ENCODE measurements around a stretch of chr14.

- RRBS: no CpG with 5 or more reads among the region's 16 CpGs
Observed at GRCh38 chr14:102134637-102135253, 5.0 kb upstream of the WDR20 start.

GRCh38 chr14:102154859-102155575 is 15.3 kb downstream of the WDR20 start:
- RRBS: no CpG with 5 or more reads among the region's 2 CpGs

DNA sequence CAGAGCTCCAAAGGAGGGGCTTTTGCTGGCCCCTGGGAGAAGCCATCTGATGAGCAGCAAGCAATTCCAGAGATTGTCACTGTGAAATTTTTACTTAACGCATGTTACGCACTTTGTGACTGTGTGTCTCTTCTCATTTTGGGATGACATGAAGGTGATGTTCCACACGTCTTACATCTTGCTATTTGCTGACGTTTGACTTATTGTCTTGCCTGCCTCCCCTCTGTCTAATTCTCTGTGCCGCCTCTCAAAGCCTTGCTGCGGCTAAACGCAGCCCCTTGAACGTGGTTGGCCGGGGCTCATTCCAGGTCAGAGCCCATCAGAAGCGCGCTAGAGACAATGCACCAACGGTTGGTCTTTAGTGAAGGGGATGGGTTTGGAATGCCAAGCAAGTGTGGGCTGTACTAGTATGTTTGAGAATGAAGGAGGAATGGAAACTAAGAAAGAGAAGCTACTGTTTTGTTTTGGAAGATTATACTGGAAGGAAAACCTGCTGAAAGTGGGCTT is 44.9 kb downstream of the WDR20 start:
- RRBS: no CpG with 5 or more reads among the region's 12 CpGs

GRCh38 chr14:102191004-102191582 is 51.4 kb downstream of the WDR20 start:
- RRBS: no CpG with 5 or more reads among the region's 4 CpGs

GRCh38 chr14:102262947-102263638 is 41.9 kb downstream of the MOK start:
- RRBS: no CpG with 5 or more reads among the region's 9 CpGs

DNA sequence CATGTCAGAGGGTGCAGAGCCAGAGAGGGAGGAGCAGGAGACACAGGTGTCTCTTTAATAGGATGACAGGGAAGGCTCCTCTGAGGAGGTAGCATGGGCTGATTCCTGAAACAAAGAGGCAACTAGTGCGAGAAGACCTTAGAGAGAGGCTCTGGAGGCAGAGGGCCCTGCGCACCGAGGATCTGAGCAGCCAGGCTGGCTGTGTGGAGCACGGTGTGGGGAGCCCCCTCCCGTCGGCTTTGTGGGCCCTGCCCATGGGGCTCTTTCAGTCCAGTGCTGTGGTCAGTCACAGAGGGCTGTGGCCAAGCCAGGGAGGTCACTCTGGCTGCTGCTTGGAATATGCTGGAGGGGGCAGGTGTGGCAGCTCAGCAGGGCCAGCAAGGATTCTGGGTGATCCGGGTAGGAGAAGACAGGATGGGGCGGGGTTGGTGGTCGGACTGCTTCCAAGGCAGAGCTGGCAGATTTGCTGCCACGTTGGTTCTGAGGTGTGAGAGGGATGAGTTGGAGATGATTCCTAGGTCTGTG is 55.7 kb downstream of the TECPR2 start:
- RRBS: no CpG with 5 or more reads among the region's 10 CpGs

GRCh38 chr14:102497896-102498238 is 11.7 kb downstream of the ANKRD9 start:
- RRBS: no CpG with 5 or more reads among the region's 10 CpGs

DNA sequence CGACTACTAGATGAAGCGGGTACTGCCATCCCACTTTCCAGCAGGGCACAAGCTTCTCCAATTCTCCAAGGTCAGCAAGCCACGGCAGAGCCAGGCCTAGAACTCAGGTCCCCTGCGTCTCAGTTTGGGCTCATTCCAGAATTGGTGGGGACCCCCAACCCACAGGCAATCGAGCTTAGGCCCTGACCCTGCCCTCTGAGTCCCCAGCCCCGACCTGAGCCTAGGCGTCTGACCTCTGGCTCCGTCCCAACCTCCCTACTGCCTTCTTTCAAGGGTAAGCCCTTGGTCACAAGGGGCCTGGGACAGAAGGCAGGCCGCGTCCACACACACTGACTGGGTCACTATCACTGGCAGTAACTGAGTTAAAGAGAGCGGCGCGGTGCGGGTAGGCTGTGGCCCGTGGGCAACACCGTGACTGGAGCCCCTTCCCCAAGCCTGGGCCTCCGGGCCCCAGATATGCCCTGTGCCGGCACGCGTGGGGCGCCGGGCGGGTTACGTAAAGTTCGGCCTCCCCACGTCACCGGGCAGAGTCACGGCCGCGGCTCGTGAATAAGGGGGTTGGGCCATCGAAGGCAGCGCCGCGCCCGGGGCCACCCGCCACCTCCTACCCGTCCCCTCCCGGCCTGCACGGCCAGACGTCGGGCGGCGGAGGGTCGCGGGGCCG is 693 bp downstream of the ANKRD9 start:
- RRBS: 93% methylated on average over 14 of the region's 47 CpGs

GRCh38 chr14:102539835-102540994 is 30.6 kb upstream of the ANKRD9 start:
- RRBS: 50% methylated on average over 10 of the region's 40 CpGs

DNA sequence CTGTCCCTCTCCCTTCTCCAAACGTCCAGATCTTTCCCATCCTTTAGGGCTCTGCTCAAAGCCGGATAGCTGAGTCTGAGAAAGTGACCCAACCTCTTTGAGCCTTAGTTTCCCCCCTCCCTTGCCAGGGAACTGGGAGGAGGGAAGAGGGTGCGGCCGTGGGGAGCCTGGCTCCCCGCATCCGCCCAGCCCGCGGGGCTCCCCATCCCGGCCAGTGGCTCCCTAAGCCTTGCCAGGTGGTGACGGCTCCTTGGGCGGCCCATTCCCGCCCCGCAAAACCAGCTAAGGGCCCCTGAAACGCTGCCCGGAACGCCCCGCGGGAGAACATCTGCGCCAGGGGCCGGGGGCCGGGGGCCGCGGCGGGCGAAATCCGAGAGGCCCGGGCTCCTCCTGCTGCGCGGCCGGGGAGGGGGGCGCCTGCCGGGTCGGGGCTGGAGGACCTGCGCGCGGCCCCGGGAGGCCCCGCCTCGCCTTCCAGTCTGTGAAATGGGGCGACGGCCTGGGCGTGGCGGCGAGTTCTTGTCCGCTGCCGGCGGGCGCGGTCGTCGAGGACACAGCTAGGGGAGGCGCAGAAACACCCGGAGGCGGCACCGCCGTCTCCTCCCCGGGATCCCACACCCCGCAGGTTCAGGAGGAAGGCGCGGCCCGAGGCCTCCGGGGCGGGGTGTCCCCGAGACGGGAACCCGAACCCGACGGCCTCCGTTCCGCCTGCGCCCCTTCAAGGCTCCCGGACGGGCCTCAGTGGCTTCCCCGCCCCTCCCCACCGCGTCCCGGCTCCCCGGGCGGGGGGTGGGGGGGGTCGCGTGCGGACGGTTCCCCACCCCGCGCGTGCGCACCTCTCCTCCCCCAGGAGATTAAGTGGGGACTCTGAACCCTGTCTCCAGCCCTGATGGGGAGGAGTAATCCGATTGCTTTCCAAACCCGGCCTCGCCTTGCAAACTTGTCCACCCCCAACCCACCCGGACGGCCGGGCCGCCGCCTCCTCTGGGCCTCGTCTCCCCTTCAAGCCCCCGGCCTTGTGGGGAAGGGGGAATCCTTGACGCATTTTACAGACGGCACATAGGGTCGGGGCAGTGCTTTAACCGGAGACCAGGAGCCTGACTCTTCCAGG is 35.1 kb upstream of the ANKRD9 start:
- RRBS: 43% methylated on average over 48 of the region's 101 CpGs

DNA sequence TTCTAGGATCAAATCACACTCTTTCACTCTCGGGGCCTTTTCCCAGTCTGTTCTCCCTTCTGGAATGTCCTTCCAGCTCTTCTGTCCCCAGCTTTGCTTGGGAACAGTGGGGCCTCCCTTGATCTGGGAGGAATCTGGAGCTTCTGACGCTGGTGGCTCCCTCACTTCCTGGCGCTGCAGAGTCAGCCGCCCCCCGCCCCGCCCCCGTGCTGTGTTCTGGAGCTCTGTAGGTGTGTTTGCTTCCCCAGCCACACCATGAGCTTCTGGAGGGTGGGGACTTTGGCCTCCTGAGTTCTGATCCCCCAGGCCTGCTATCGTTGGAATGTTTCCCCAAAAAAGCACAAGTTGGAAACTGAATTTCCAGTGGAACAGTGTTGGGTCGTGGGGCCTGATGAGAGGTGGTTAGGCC is 17.6 kb upstream of the RCOR1 start:
- RRBS: no CpG with 5 or more reads among the region's 9 CpGs

DNA sequence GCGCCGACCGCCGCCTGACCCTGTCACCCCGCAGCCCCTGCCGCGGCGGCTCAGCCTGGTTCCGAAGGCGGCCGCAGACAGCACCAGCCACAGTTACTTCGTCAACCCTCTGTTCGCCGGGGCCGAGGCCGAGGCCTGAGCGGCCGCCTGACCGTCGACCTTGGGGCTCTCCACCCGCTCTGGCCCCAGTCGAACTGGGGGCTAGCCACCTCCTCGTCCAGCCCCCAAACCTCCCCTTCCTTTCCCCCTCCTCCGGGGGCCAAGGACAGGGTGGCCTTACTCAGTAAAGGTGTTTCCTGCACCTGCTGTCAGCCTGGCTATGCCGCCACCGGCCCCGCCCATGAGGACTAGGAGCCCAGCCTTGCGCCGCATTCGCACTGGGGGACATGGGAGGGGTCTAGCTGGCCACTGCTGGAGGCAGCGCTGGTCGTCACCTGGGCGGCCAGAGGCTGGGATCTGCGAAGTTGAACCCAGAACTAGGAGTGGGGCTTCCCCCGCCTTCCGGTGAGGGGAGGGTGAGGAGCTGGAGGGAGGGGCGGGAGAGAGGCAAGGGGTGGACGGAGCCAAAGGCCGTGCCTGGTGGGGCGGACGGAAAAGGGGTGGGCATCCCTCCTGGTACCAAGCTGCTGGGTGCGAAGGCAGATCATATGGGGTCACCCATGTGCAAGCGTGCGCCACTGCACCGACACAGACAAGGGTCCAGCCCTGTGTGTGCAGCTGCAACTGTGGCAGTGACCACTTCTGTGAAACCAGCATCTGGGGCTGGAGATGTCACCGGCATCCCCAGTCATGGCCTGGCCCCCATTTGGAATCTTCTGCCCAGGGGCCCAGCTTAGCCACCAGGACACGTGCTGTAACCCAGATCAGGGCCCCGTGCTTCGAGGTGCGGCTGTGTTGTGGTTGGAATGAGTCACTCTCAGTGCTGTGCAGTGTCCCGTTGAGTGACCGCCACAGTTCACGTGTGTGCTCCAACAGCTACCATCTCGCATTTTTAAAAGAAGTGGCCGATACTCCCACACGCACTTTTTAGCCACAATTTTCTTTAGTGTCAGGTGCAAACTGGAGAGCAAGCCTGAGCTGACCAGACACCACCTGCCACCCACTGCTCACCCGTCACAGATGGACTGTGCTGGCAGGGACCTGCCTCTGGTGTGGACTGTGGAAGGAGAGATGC is 8.5 kb downstream of the AMN start:
- RRBS: no CpG with 5 or more reads among the region's 57 CpGs

DNA sequence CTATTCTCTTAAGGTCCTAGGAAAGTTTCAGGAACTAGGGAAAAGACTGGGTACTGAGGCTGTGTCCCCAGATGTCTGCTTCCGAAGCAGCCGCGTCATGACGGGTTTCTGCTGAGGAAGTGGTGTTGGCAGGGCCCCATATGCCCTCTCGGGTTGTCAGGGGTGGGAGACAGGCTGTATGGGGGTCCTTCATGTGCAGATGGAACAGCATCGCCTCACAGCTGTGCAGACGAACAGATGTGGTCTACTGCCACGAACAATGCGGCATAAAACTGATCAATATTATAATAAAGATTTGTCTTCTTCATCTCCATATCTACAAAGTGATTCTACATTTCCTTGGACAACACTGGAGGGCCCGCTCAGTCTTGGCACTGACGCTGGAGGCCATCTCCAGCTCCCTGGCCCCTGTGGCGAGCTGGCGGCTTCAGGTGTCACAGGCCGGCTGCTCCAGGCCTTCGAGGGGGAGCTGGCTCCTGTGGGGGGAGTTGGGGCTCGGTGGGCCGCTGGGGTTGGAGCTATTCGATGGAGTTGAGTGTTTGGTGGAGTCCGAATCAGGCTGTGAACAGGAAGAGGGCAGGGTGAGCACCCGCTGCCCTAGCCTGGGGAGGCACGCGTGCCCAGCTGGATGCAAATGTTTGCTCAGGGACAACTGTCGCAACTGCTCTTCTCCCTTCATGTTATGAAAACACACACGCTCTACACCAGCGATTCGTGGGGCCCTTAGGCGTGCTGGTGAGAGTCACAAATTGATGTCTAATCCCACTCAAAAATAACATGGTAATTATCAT is 11.0 kb downstream of the AMN start:
- RRBS: no CpG with 5 or more reads among the region's 27 CpGs

DNA sequence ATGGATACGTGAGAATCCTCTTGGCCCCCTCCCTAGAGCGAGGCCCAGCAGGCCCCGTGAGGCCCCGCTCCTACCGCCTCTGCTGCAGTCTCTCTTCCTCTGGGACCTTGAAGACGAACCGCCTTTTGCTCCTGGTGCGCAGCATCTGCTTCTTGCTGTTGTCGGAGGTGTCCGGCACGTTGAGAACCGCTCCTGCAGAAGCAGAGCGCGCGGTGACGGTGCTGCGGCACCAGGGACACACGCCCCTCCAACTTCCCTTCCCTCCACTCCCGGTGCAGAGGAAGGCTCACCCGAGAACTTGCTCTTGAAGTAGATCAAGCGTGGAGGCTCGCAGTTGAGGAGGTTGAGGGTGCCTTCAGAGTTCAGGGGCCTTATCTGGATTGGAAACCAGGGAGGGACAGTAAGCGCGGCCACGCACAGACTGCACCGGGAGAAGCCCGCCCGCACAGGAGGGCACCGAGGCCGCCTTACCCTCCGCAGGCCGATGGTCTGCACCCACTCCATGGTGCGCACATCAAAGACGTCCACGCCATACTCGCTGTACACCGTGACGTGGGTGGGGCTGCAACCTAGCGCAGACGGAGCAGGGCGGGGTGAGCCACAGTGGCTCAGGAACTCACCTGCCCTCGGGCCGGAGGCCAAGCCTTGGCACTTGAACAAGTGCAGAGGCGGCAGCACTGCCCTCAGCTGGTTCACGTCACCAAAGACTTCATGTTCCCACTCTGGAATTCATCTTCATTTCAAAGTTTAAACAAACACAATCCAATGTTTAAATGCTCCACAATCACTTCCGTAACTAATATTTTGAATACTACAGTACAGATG is 17.5 kb downstream of the AMN start:
- RRBS: no CpG with 5 or more reads among the region's 46 CpGs

DNA sequence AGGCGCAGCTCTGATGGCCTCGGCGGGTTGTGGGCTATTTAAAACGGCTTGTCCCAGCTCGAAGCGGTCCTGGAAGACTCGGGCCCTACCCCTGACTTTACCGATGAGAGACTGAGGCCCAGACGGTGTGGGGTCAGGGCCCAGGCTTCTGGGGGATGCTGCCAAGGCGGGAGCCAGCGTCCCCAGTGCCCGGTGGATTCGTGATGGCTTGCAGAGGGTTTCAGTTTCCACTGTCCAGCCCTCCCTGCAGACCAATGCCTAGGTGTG is 654 bp upstream of the CDC42BPB start:
- RRBS: 0% methylated on average over 2 of the region's 13 CpGs

- RRBS: no CpG with 5 or more reads among the region's 9 CpGs
Observed at GRCh38 chr14:103108778-103109368, 14.3 kb downstream of the EXOC3L4 start.

GRCh38 chr14:103118955-103119214 is 4.4 kb upstream of the TNFAIP2 start:
- RRBS: no CpG with 5 or more reads among the region's 1 CpG

- RRBS: no CpG with 5 or more reads among the region's 16 CpGs
Observed at GRCh38 chr14:103124223-103124810, 1.1 kb downstream of the TNFAIP2 start.

GRCh38 chr14:103196139-103196599 is 72.9 kb downstream of the TNFAIP2 start:
- RRBS: no CpG with 5 or more reads among the region's 11 CpGs

DNA sequence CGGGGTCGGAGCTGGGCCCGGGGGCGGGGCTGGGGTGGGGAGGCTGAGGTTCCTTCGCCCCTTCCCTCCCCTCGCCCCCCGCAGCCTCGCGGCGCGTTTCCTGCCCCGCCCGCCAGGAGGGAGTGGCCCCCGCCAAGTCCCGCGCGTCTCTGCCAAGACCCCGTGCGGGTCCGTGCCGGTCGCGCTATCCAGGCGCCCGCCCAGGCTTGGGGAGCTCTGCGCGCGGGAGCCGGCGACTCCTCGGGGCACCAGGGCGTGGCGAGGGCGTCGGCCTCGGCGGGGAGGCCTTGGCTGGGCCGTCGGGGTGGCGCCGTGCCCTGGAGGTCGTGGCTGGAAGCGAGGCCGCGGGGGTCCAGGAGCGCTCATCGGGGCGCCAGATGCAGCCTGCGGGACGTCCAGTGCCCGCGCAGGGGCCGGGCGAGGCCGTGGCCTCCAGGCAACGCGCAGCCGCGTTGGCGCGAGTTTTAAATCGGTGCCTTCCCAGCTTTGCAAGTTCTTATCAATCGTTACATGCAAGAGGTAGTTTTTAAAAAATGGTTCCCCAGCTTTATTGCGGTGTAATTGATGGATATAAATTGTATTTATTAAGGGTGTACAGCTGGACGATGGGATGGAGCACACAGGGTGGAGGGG is 97.4 kb downstream of the TNFAIP2 start:
- RRBS: 83% methylated on average over 9 of the region's 65 CpGs